OCI-LY7 (cell line): ENCODE measurements around the genes KIF11 and MYOF.

DNA sequence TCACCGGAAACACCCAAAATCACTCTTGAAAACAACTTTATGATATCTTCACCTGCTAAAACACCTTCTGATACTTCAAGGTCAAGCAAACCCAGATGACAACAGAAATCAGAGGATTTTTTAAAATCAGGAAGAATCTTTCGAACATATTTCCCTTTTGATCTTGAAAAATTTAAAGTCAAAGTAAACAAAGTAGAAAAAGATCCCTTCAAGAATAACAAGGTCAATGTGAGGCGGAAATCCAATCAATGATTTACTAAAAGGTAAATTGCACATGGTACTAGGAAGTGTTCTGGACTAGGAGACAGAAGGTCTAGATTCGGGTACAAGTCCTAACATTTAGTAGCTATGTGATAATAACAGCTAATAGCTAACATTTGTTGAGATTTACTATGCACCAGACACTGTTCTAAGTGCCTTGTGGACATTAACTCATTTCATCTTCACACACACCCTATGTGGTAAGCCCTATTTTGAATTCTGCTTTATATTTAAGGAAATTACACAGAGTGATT lies 176.6 kb downstream of the CPEB3 start:
- PRO-cap: no peak
- RAMPAGE, long total RNA: no peak

GRCh38 chr10:92242850-92243730 lies 47.8 kb downstream of the CPEB3 start:
- PRO-cap: no peak
- RAMPAGE, long total RNA: no peak

DNA sequence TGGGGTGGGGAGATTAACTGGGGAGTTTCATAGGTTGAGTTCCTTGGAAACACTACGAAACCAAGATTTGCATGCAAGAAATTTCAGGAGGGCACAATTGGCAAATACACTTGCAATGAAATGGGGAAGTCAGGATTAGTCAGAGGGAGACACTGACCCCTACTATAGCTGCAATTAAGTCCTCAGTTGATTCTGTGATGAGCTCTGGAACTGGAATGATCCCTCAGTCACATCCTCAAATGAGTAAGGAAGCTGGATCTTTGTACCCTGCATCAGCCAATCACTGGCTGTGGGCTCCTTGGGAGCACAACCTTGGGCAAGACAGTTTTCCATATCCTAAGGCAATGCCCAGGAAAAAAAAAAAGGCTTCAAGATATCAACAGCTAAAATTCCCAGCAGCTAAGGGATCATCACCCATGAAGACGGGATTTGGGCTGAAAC lies 22.0 kb downstream of the CPEB3 start:
- PRO-cap: no peak
- RAMPAGE, long total RNA: no peak

- PRO-cap: bidirectional peak, plus-strand start at chr10:92593161, minus-strand start at chr10:92592959; bidirectional peak, plus-strand start at chr10:92593390, minus-strand start at chr10:92593510
- RAMPAGE, long total RNA: start-site peak on the plus strand at chr10:92593094-92593169, 901 and 68 reads in 2 replicates
Measured at GRCh38 chr10:92592850-92593890, at the start of gene KIF11. Gene KIF11, plus strand, starts transcription at chr10:92593130.

GRCh38 chr10:92688670-92689545 lies 847 bp upstream of the HHEX start:
- PRO-cap: no peak
- RAMPAGE, long total RNA: no peak

DNA sequence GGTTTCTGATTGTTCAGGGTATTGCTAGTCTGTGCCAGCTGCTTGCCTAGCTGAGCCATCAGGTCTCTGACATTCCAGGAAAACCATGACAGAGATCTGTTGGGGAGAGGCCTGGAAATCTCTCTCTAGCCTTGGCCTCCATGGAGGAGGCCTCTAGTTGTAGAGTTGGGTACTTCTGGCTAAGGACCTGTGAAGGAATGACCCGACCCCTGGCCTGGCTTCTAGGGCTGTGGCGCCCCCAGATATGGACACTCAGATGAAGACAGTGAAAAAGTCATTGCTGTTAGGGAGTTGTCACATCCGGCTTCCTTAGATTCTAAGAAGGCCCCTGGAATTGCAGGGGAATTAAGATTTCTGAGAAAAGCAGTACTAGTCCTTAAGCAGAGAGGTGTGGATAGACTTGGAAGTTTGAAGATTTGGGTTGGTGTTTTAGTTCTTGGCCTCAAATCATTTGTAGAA lies 6.9 kb downstream of the HHEX start:
- PRO-cap: no peak
- RAMPAGE, long total RNA: no peak

- PRO-cap: bidirectional peak, plus-strand start at chr10:92757920, minus-strand start at chr10:92757632
- RAMPAGE, long total RNA: no peak
Measured at GRCh38 chr10:92756937-92757742, 67.4 kb downstream of the HHEX start.

DNA sequence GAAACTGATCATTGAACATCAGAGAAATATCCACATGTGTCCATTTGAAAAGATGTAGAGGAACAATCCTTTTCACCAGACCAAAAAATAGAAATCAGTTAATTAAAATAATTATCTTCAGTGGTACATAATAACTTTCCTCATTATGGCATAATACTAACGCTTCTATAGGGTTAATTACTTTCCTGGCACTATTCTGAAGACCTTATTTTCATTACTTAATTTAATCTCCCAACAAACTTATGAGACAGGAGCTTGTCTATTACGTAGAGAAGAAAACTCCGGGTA lies 30.3 kb upstream of the EXOC6 start:
- PRO-cap: no peak
- RAMPAGE, long total RNA: no peak

GRCh38 chr10:92830438-92831399 lies 17.6 kb upstream of the EXOC6 start:
- PRO-cap: no peak
- RAMPAGE, long total RNA: no peak

DNA sequence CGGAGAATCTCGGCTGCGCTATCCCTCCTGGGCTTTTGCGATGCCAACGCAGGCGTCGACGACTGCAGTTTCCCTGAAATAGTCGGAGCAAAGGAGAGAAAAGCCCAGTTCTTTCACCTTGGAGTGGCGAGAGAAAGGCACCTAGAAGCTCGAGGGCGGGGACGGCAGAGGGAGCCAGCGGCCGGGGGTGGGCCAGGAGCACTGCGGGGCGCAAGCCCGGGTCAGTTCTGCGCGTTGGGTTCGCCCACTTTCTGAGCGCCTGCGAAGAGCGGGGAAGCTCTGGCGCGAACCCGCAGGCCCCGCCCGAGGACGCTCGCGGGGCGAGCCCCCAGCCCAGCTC lies 358 bp upstream of the CYP26C1 start:
- PRO-cap: no peak
- RAMPAGE, long total RNA: no peak

DNA sequence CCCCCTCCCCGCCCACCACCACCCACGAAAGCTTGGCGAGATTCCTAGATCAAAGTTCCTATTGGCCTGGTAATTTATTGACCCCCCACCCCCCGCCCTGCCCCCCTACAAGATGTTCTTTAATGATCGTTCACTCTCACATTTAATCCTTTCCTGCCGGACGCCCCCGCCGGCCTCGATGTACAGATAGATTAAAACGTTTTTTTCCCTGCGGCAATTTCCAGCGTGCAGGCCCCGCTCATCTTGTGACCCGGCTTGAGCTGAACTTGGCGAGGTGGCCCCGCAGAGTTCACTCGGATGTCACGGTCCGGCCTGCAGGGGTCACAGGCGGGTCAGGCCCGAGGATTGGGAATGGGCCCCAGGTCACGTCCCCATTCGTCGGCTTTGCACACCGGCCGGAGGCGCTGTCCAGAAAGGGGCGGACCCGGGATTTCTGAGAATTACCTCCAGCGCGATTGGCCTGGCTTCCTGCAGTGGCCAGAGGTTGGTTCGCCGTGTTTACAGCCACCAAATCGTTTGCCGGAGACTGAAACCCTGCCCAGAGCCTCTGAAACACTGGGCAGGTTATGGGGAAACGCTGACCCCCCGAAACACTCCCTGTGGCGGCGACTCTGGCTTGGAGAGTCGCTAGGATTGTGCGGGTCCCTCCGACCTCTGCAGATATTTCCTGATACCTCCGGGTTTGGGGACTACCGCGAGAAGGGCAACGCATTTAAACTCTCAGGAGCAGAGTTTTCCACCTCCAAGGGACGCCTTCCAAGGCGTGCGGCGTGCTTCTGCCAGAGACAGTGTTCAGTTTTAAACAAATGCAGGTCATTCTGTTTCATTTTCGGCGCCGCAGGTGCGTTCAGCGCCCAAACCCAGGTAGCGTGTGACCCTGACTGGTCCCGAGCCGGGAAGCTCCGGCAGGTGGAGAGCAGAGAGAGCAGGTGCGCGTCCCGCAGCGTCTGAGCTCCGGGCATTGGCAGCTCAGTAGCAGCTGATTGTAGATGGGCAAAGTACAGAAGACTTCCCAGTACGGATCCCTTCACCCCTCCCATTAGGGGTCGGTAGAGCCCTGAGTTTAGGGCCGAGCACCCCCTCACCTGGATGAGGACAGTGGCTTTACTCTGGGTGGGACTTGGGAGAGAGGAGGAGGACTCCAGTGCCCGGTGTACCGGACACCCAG lies 1.7 kb upstream of the CYP26A1 start:
- PRO-cap: no peak
- RAMPAGE, long total RNA: no peak

GRCh38 chr10:93166191-93166831 lies 92.6 kb downstream of the CYP26A1 start:
- PRO-cap: no peak
- RAMPAGE, long total RNA: no peak

DNA sequence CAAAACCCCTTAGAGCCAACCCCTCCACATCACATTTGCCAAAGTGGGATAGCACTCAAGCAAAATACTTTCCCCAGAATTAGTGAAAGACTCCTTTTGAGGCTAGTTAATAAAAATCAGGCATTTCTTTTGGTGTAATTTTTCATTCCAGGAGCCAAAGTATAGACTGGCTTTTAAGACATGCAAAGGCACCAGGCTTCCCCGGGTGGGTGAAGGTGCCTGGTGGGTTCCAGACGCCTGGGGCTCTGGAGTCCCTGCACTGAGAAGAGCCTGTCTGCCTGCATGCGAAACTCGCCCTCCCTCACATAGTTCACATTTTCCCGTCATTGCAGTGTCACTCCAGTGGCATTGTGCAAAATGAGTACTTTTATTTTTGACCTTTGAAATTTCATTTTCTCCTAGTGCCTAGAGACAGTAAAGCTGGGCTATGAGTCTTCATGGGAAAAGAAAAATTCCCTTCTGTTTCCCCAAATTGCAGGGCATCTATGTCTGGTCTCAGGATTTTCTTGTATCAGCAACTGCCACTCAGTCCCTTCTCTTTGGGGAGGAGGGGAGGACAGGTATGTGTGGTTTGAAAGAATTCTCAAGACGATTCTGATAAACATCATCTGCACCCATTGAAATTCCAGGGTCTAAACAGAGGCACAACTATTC lies 107.6 kb downstream of the CYP26A1 start:
- PRO-cap: no peak
- RAMPAGE, long total RNA: no peak

GRCh38 chr10:93258451-93258715 lies 184.7 kb downstream of the CYP26A1 start:
- PRO-cap: no peak
- RAMPAGE, long total RNA: no peak

GRCh38 chr10:93440618-93441303 lies 41.4 kb downstream of the MYOF start:
- PRO-cap: no peak
- RAMPAGE, long total RNA: no peak

GRCh38 chr10:93481798-93482871 lies at the start of gene MYOF:
Gene MYOF, minus strand, starts transcription at chr10:93482334.
- PRO-cap: no peak
- RAMPAGE, long total RNA: no peak

- PRO-cap: no peak
- RAMPAGE, long total RNA: no peak
Measured at GRCh38 chr10:93589994-93590542, 11.0 kb downstream of the RBP4 start.

- PRO-cap: no peak
- RAMPAGE, long total RNA: no peak
Measured at GRCh38 chr10:93602933-93603480, 2.0 kb upstream of the RBP4 start.

GRCh38 chr10:93699864-93700408 lies 2.5 kb downstream of the FRA10AC1 start:
- PRO-cap: no peak
- RAMPAGE, long total RNA: no peak

DNA sequence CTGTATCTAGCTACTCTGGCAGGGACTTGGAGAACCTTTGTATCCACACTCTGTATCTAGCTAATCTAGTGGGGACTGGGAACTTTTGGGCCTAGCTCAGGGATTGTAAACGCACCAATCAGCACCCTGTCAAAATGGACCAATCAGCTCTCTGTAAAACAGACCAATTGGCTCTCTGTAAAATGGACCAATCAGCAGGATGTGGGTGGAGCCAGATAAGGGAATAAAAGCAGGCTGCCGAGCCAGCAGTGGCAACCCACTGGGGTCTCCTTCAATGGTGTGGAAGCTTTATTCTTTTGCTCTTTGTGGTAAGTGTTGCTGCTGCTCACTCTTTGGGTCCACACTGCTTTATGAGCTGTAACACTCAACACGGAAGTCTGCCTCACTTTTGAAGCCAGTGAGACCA lies 48.0 kb upstream of the SLC35G1 start:
- PRO-cap: no peak
- RAMPAGE, long total RNA: no peak